Pulmonary lymph node (tissue), 1 donor: ENCODE results near the gene CLN6.

GRCh38 chr15:68209722-68210275, 4.7 kb upstream of the CALML4 start:
- PRO-cap = bidirectional peak, plus-strand start at chr15:68209939, minus-strand start at chr15:68209820

DNA sequence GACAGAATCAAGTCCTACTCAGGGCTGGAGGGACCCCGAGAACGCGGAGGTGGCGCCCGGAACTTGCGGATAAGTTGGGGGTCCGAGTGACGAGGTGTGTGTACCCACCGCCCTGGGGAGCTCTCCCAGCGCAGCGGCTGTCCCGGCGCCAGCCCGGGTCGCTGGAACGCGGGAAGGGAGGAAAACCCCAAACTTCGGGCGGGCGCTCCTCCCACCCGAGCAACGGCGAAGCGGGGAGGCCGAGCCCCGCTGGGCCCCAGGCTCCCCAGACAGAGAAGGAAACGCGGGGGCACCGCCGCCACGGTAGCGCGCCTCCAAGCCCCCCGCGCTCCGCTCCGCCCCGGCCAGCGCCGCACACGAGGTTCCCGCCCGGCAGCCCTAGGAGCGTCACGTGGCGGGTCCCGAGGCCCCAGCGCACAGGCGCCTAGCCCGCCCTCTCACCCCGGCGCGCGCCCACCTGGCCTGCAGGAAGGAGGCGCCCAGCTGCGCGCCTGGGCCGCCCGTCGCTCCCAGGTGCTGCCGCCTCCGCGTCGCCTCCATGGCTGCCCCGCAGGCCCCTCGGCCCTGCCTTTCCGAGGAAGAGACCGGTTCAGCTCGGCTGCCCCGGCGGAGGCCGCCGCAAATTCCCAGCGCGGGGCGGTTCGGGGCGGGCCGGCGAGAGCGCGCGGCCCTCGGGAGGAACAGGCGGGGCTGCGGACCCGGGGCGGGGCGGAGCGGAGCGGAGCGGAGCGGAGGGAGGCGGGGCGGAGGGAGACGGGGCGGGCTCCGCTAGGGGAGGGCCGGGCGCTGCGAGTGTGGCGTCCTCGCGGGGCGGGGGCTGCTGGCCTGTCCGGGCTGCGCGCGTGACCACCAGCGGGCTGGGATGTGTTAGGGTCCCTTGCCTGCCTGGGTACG, at the start of gene CLN6:
CLN6 (minus strand) TSS at position 684 of the 894 bp plus-strand sequence.
- PRO-cap = bidirectional peak, plus-strand start at position 390 of the sequence, minus-strand start at position 380 of the sequence; bidirectional peak, plus-strand start at position 791 of the sequence, minus-strand start at position 628 of the sequence

DNA sequence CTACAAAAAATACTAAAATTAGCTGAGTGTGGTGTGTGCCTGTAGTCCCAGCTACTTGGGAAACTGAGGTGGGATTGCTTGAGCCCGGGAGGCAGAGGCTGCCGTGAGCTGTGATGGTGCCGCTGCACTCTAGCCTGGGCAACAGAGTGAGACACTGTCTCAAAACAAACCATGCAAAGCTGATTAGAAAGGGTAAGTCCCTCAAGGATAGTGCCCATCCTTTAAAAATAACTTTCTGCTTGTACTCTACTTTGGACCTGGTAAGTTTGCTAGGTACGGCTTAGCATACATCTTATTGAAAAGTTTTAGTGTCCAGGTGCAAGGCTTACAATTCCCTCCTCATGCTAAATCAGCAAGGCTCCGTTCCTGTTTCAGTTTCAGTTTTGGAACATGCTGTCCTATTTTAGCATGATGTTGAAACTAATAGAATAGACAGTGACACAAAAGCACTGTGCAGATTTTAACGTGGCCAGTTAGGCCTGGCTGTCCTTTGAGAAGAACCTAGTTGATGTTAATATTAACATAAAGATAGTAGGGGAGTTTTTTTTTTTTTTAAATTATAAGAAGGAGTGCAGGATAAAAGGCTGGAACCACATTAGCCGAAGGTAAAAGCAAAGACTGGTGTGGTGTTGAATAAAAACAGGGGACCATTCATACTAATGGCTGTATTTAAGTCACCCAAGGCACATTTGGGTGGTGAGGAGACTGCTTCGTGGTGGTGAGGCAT, 21.5 kb downstream of the FEM1B start:
- PRO-cap = no peak

GRCh38 chr15:68368545-68369136, 63.3 kb downstream of the ITGA11 start:
- PRO-cap = no peak

DNA sequence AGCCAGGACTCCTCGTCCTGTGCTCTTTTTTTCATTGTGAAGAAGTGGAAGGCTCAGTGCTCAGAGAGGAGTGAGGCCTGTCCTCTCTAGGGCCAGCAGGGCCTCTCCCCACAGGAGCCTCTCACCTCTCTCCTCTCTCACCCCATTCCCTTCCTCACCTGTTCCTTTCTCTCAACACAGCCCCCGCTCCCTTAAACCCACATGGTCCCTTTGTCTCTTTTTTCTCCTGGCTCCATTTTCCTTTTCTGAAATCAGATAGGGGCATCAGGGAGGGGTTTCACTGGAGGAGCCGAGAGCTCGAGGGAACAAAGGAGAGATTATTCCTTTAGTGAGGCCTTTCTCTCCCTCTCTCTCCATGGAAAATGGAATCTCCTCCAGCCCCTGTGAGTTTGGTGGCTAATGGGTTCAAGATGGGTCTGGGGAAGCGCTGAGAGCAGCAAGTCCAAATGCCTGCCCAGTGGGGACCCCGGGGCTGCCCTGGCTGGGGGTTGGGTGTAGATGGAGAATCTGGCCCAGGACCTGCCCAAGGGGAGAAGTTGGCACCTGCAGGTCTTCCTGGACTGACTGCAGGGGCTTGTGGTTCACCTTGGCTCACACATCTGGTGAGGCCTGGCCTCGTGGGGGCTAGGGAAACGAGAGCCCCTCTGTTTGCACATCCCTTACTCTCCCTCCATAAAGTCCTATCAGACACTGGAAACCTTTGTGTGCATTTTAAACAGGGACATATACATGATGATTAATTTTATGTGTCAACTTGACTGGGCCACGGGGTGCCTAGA, 56.8 kb downstream of the ITGA11 start:
- PRO-cap = no peak

GRCh38 chr15:68479315-68479817, 47.4 kb upstream of the ITGA11 start:
- PRO-cap = no peak

DNA sequence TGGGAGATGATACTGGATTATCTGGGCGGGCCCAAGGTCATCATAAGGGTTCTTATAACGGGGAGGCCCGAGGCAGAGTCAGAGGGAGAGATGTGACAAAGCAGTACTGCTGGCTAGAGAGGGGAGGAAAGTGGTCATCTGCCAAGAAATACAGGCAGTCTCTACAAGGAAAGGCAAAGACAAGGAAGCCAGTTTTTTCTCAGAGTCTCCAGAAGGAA, 66.2 kb upstream of the CORO2B start:
- PRO-cap = no peak

DNA sequence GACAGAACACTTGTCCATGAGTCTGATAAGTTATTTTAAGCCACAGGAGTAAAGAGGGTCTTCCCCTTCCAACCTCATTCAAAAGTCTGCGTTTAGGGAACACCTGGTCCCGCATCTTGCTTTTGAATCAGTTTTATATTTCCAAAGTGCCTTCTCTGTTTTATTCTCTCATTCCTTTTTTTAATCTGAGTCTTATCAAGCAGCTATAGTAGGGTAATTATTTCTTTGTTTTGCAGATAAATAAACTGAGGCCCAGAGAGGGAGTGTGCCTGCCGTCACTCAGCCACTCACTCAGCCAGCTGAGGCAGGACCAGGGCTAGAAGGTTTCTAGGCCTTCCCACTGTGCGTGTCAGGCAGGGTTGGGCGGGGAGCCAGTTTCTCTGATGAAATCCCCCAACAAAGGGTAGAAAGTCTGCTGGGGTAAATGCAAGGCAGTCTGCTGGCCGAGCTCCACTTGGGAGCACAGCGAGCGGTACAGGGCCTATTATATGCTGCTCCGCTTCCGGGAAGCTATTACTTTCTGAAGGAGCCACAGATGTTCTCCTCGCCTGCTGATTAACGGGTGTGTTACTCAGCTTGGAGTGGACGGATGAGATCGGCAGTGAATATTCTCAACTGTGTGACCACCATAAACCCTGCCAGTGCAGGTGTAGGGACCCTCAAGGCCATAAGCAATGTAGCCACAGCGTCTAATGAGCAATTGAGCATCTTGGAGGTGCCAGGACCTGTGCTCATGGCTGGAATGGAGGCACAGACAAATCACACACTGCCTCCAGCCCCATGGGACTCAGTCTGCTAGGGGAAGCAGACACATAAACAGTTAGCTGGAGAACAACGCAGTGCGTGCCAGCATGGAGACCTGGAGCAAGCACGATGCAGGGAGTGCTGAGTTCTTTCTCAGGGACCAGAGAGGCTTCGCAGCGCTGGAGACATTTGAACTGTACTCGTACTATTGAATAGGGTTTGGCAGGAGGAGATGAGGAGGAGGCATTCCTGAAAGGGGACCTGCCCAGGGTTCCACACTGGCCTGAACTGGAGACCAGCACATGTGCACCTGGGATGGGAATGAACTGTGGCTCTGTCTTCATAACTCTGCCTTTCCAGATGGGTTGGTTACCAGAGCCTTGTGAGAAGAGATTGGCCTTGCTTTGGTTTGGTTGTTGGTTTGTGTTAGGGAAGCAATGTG, 42.1 kb downstream of the CORO2B start:
- PRO-cap = no peak

DNA sequence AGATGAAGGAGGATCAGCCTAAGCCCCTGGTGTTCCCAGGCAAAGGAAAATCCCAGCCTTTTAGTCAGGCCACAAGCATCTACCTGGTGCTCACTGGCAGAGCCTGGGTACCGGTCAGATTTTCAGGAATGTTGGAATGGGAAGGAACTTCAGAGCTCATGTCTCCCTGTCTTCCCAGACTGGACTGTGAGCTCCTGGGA, 117.9 kb downstream of the CORO2B start:
- PRO-cap = no peak

- PRO-cap = no peak
These were observed 44.8 kb downstream of the ANP32A start for GRCh38 chr15:68775943-68776310.

DNA sequence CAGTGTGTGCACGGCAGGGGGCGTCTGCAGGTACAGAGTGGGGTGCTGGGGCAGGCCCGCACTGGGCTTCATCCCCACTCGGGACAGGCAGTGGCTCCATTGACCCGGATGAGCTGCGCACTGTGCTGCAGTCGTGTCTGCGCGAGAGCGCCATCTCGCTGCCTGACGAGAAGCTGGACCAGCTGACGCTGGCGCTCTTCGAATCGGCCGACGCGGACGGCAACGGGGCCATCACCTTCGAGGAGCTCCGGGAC, 16.9 kb downstream of the NOX5 start:
- PRO-cap = no peak

DNA sequence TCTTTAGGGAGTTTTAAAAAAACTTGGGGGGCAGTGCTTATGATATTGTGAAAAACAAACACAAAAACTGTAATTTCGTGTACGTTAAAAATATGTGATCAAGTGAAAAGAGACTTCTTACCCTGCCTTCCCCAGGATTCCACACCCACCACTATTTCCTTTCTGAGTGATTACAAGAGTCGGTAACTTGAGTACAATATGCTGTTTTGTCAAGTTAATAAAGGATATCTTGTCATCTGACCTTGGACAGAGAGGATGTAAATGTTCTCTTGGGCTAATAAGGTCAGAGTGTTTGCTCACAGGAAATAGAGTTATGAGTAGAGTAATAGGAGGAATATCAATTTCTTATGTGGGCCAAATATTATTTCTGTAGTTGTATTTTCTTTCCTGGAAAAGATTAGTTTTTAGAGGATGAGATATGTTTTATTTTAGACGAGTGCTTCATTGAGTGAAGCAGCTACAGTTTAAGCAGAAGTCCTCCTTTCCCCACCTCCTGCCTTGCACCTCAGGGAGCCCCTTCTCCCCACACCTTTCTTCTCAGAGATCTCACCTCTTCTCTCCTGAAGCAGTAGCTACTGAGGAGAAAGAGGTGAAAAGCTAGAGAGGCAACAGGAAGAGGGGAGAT, 68.2 kb downstream of the NOX5 start:
- PRO-cap = no peak

GRCh38 chr15:69093070-69093548, 67.3 kb upstream of the GLCE start:
- PRO-cap = no peak

DNA sequence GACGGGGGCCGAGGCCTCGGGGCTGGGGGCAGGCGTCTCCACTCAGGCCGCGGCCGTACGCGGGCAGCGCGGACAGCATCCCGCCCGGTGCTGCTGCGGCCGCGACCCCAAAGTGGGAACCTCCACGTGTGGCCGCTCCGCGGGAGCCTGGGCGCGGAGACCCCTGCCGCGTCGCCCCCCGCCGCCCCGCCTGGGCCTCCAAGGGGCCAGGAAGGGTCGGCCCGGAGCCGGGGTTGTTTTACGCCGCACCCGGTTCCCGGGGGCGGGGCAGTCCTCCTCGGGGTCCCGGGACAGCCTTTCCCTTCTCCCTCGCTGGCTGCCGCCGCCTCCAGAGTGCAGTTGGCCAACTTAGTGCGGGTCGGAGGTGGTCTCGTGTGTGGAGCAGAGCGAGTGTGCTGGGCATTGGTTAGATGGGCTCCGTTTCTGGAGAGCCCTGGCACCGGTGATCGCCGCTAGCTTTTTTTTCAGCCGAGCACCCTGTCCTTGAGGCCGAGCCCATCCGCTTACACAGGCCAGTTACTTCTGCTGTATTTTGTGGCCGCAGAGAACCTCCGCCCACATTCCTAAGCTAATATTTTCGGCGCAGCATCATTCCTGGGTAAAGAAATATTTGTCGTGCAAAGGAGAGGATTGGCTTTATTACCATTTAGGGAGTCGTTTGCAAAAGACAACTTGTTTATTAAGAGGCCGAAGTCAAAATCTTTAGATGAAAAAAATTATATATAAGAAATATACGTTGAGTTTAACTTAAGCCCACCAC, 543 bp downstream of the KIF23 start:
- PRO-cap = no peak

DNA sequence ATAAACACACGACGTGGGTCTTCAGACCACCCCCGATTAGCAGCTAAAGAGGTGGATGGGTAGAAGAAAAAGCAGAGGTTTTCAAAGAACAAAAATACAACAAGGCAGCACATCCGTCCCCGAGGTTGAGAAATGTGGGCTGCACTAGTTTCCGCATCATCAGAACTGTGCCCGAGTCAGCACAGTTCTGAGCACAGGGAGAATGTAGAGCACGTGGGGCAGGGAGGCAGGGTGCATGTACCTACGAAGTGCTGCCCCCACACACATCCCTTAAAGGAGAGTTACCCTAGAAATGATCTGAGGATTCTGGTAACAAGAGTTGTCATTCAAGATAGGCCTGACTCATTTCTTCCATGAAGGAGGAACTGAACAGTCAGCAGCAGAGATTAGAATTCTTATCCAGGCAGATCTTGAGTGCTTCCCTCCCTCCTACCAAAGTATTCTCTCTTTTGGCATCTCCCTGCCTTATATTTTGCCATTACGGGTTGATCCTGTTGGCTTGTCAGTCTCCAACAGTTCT, 121.5 kb downstream of the RPLP1 start:
- PRO-cap = bidirectional peak, plus-strand start at position 398 of the sequence, minus-strand start at position 167 of the sequence

- PRO-cap = unidirectional peak, plus-strand start at chr15:69594546
These were observed 141.6 kb downstream of the RPLP1 start for GRCh38 chr15:69593925-69594998.

- PRO-cap = no peak
These were observed 284.9 kb downstream of the TLE3 start for GRCh38 chr15:69812735-69813261.

DNA sequence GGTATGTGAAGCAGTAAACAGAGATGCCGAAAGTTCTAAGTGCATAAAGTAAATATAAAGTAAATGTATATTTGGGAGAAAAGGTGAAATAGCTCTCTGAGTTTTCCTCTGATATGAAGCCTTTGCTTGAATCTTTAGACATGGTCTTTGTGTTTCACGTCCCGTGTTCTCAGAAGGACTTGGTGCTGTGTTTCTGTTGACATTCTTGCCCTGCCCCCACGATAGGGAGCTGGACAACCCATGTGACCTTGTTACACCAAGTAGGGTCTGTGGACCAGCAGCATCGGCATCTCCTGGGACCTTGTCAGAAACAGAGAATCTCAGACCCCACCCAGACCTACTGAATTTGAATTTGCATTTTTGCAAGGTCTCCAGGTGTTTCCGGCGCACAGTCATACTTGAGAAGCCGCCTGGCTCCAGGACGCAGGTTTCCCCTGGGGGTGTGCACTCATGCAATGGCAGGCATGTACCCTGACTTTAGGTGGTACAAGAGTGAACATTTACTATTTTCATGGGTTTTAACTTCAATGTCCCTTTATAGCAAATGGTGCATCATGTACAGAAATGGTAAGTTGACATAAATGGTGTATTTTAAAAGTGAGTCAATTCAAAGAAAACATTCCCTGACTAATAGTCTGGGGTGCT, 118.0 kb downstream of the TLE3 start:
- PRO-cap = bidirectional peak, plus-strand start at position 426 of the sequence, minus-strand start at position 171 of the sequence

DNA sequence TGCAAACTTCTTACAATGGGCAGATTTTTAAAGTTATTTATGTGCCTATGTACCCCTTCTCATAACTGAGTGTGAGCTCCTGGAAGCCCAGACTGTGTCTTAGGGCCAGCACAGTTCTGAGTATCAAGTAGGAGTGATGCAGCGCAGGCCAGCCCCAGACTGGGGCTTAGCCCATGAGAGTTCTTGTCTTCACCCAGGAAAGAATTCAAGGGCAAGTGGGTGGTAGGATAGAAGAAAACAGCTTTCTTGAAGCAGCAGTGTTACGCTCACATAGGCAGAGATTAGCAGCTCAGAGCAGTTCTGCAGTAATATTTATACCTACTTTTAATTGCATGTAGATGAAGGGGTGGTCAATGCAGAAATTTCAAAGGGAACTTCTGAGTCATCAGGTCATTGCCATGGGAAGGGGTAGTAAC, 74.9 kb downstream of the TLE3 start:
- PRO-cap = no peak

DNA sequence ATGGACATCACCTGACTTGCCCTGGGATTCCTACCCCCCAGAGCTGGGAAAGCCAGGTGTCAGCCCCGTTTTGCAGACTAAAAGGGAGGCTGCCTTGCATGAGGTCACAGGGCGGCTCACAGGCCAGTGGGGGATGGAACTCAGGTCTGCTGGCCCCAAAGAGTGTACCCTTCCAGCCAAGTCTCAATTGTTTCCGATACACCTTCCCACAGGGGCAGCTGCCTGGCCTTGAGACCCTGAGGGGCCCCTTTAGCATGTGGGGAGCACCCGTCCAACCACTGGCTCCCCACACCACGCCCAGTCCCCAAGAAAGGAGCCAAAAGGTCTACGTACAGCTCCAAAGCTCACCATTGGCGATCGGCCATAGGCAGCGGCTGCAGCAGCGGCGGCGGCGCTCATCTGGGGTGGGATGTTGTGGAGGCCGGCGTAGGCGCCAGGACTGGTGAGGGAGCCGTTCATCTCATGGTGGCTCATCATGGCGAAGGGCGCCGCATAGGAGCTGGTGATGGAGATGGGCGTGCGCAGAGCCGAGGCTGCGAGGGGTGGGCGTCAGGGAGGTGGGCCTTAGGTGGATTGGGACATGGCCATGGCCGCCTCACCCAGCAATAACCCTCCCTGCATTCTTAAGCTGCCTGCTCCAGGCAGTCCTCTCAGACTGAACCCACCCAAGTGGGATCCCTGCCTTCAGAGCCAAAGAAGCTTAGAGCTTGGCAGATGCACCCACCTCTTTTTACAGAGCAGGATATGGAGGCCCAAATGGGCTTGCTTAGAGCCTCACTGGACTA, 40.4 kb downstream of the TLE3 start:
- PRO-cap = no peak